ENCODE results near the gene HDGFL1.

DNA sequence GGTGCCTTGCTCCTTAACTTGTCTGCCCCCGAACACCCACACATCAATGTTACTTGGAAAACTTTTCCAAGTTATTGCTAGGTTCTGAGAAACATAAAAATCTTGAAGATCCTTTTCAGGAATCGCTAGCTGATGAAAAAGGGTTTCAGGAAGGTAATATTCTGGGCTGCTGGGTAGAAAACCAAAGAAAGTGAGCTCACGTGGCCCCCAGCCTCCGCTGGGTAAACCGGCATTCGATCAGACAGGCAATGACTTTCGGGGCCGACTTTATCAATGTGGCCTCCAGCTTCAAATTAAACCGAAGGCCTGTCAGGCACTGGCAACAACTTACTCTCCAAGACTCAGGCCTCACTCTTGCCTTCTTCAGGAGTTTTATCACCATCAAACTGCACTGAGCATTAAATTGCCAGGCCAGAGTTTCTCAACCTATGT is 878 bp upstream of the MBOAT1 start:
- RRBS, result no CpG with 5 or more reads among the region's 9 CpGs
CAGE:
- cytosol, long polyA plus RNA, result no peak
- long polyA plus RNA, result no peak
- nucleus, long polyA plus RNA, result no peak

GRCh38 chr6:20441719-20442395 is 40.2 kb downstream of the E2F3 start:
- RRBS, result no CpG with 5 or more reads among the region's 13 CpGs
CAGE:
- cytosol, long polyA plus RNA, result no peak
- long polyA plus RNA, result no peak
- nucleus, long polyA plus RNA, result no peak

DNA sequence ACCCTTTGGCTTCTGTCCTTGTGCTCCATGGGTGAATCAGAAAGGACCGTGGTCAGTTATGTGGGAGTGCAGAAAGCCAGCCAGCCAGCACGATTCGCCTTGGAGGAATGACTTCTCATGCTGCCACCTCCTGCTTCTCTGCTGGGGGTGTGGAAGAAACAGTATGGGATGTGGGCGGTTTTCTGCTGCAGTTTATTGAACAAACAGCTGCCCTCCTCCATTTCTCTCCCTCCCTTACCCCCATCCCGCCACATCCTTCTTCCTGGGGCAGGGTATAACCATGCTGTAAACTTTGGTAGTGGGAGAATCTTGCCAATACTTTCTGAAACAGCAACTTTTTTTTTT is 214.6 kb downstream of the SOX4 start:
- RRBS, result no CpG with 5 or more reads among the region's 5 CpGs
CAGE:
- cytosol, long polyA plus RNA, result no peak
- long polyA plus RNA, result no peak
- nucleus, long polyA plus RNA, result no peak

DNA sequence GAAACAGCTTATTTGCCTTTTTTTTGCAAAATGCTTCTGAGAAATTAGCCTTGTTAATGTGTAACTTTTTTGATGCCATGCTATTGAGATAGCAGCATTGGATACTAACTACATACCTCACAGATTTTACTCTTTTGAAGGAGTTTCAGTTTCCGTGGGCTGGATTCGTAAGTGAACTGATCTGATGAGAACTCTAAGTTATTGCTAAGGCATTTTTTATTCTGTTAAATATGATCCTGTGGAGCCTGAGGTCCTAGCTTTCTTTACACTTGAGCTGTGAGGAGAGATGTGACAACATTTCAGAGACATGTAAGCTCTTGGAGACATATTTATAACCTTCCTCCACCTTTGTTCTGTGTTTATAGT is 345.5 kb downstream of the PRL start:
- RRBS, result no CpG with 5 or more reads among the region's 2 CpGs
CAGE:
- cytosol, long polyA plus RNA, result no peak
- long polyA plus RNA, result no peak
- nucleus, long polyA plus RNA, result no peak

- RRBS, result no CpG with 5 or more reads among the region's 1 CpG
CAGE:
- cytosol, long polyA plus RNA, result no peak
- long polyA plus RNA, result no peak
- nucleus, long polyA plus RNA, result no peak
Measured at GRCh38 chr6:22442741-22443248, 126.6 kb upstream of the HDGFL1 start.

- RRBS, result 97% methylated on average over 38 of the region's 109 CpGs
CAGE:
- cytosol, long polyA plus RNA, result no peak
- long polyA plus RNA, result no peak
- nucleus, long polyA plus RNA, result no peak
Measured at GRCh38 chr6:22569141-22570360, at the start of gene HDGFL1. HDGFL1 (plus strand) TSS chr6:22569566.

GRCh38 chr6:23210579-23210982 is 641.2 kb downstream of the HDGFL1 start:
- RRBS, result no CpG with 5 or more reads among the region's 9 CpGs
CAGE:
- cytosol, long polyA plus RNA, result no peak
- long polyA plus RNA, result no peak
- nucleus, long polyA plus RNA, result no peak

DNA sequence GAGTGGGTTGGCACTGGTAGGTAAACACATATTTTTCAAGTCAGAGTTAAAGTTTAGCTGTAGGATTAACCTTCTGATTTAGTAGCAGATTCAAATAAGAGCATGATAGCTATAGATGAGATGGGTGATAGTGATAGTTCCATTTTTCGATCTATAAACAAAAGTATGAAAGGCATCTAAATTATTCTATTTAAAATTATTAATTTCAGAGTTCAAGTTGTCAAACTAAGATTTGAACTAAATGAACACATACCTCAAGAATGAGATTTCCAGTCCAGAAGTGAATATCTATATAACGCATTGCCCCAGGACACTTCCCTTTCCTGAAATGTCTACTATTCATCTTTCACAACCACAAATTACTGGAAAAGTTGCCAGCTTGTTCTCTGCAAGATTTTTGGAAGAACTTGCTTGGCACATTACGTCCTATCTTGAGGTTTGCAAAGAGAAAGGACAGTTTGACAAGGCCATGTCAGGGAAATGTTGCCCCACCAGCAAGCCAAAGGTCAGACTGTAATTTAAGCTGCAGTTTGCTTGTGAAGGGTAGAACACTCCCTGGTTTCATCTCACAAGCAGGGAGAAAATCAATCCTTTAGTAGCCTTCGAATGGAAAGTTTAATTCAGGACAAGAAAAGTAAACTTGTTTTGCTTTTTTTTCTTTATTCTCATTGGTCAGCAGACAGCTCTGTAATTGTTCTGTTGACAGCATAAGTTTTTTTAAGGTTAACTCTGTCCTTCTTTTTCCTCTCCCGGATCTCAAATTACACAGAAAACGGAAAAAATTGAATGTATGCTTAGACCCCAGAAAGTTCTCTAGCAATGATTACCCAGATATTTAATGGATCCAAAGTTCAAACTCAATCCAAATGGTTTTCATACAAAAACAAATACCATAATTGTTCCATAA is 541.9 kb upstream of the NRSN1 start:
- RRBS, result no CpG with 5 or more reads among the region's 6 CpGs
CAGE:
- cytosol, long polyA plus RNA, result no peak
- long polyA plus RNA, result no peak
- nucleus, long polyA plus RNA, result no peak

- RRBS, result no CpG with 5 or more reads among the region's 5 CpGs
CAGE:
- cytosol, long polyA plus RNA, result no peak
- long polyA plus RNA, result no peak
- nucleus, long polyA plus RNA, result no peak
Measured at GRCh38 chr6:24646723-24647074, 708 bp upstream of the KIAA0319 start.

GRCh38 chr6:24668445-24669039 is 1.7 kb downstream of the ACOT13 start:
- RRBS, result no CpG with 5 or more reads among the region's 8 CpGs
CAGE:
- cytosol, long polyA plus RNA, result no peak
- long polyA plus RNA, result no peak
- nucleus, long polyA plus RNA, result no peak

DNA sequence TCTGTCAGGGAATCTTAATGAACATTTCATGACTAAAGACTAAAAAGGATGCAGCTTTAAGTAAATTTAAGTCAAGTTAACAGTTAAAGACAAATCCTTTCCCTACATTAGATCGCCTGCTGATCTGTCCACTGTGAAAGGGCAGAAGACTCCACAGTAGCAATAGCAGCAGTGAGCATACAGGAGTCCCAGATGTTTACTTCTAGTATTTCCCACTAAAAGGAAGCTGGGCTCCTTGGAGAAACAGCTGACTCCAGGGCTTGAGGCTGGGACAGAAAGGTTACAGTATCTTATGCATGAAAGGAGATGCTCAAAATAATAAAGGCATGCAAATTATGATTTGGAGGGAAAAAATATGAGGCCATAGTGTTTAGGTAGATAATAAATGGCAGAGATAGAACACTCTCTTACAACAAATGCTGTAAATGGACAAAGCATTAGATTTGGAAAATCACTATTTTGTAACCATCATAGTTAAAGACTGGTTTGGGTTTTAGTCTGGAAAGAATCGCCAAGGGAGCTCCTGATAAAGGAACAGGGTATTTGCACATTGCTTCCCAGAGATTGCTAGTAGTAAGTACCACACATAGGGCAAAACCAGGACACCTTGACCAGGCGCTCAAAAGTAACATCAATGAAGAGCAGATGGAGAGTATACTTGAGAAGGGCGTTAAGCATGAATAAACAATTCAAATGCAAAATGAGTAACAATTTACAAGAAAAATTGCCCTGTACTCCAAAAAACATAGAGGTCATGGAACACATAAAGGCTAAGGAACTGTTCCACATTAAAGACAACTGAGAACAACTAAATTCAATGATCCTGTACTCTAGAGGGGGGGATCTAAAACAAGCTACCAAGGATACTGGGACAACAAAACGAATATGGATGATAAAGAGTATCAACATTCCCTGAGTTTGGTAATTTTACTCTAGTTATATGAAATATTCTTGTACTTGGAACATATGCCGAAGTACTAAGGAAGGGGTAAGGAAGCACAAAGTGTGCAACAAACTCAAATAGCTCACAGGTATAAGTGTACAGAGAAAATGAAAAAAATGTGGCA is 15.4 kb downstream of the C6orf62 start:
- RRBS, result no CpG with 5 or more reads among the region's 6 CpGs
CAGE:
- cytosol, long polyA plus RNA, result no peak
- long polyA plus RNA, result no peak
- nucleus, long polyA plus RNA, result no peak

DNA sequence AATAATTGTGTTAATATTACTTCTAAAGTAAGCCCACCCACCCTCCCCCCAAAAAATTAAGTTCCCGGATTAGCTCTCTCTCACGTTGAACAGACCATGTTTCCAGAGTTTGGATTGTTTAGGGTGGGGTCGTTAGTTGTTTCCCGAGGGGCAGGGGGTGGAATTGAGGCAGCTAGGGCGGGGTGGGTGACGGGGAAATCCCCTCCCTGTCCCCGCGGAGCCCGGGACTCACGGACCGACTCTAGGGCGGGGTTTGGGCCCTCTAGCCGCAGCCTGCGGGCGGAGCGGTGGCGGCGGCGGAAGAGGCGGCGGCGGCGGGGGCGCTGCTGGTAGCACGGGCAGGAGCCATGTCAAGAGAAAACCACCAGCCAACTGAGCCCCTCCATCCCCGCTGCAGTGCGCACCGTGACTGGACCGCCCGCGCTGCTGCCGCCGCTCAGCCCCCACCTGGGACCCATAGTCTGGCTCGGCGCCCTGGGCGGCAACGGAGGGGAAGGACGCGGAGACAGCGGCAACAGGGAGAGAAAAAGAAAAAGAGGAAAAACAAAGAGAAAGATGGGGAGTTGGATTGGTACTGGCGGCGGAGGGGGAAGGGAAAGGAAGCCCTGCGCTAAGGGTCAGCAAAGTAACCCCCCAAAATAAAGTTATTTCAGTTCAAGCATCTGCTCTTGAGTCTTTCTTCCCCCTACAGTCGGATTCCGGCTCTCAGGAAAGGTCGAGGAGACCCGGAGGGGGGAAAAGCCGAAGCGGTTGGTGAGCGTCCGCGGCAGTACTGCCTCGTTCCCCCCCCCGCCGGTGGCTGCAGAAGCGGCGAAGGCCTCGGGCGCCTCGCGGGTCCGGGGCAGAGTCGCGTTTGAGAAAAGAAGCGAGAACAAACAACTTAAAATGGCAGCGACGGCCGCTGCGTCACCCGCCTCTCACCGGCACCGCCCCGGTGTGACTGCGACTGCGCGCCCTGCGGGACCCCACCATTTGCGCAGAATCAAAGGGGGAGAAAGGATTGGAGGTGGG is 1.3 kb upstream of the C6orf62 start:
- RRBS, result 2% methylated on average over 25 of the region's 78 CpGs
CAGE:
- cytosol, long polyA plus RNA, result no peak
- long polyA plus RNA, result no peak
- nucleus, long polyA plus RNA, result no peak

DNA sequence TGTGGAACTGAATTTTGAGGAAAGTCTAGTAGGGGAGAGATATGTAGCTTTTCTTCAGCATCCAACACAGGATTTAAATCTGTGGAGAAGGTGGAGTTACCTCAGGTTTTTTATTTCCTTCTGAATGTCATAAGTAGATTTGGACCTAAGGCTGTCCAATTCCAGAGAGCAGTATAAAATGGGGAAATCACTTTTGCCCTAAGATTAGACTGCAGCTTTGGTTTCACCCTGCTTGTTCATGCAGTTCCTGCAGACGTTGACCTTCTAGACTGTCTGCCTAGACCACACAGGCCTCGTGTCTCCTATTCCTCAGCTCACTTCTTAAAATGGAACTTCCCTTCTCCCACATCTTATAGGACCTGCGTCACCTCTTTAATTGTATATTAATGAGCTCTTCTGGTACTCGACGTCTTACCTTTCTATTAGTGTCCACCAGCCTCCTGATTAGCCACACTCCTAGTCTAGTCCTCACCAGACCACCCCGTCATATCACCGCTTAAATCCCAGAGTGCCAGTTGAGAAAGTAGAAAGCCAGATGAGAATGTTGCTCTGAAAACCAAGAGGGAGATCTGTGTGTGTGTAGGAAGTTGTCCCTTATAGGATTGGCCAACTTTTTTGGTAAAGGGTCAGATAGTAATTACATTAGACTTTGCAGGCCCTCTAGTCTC is 26.1 kb upstream of the C6orf62 start:
- RRBS, result no CpG with 5 or more reads among the region's 7 CpGs
CAGE:
- cytosol, long polyA plus RNA, result no peak
- long polyA plus RNA, result no peak
- nucleus, long polyA plus RNA, result no peak

DNA sequence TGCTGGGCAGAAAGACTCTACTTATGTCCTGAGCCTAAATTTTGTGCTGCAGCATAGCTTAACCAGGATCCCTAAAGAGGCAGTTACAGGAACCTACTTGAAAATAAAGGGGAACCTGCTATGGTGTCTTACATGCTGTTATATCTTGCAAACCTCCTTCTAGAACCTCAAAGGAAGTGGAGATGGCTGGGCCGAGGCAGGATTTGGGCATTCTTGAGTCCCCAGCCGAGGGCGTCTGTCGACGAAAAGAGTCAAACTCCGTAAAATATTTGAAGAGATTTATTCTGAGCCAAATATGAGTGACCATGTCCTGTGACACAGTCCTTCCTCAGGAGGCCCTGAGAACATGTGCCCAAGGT is 17.1 kb upstream of the GMNN start:
- RRBS, result no CpG with 5 or more reads among the region's 6 CpGs
CAGE:
- cytosol, long polyA plus RNA, result no peak
- long polyA plus RNA, result no peak
- nucleus, long polyA plus RNA, result no peak

DNA sequence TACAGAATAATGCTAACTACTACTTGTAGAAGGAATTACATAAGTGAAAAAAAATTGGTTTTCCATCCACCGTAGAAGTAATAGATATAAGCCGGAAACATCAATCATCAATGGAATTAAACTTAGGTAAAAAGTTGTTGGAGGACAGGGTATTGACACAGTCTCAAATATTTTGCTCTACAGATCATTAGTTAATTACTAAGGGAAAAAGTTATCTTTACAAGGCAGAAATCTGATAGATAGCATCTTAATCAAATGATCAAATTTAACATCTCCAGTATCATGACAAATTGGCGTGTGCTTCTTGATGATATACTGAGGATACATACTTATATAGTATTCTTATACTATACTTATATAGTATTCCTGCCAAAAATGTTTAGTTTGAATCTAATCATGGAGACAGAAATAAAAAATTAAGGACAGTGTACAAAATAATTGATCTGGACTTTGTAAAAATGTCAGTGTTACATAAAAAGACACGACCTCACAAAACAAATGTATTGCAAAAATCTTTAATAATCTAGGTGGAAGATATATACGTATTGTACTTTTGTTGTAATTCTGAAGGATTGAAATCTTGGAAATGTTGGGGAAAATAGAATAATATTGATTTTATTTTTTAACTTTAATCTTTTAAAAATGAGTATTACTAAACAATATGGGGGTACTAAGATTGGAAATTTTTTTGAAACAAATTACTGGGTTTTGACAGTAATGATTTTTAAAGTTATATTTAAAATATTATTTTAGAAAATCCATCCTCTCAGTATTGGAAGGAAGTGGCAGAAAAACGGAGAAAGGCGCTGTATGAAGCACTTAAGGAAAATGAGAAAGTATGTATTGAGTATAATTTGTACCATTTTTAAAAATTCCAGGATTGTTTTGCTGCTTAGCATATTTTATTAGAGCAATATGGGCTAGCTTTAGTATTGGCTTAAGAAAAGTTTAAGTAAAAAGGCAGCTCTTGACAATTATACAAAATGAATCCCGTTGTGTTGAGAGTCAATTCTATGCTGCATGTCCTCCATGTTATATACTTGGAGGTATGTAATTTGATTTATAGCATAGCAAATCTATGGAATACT is 8.9 kb downstream of the GMNN start:
- RRBS, result no CpG with 5 or more reads among the region's 8 CpGs
CAGE:
- cytosol, long polyA plus RNA, result no peak
- long polyA plus RNA, result no peak
- nucleus, long polyA plus RNA, result no peak

- RRBS, result no CpG with 5 or more reads among the region's 2 CpGs
CAGE:
- cytosol, long polyA plus RNA, result no peak
- long polyA plus RNA, result no peak
- nucleus, long polyA plus RNA, result no peak
Measured at GRCh38 chr6:24932174-24932718, 3.5 kb downstream of the RIPOR2 start.

DNA sequence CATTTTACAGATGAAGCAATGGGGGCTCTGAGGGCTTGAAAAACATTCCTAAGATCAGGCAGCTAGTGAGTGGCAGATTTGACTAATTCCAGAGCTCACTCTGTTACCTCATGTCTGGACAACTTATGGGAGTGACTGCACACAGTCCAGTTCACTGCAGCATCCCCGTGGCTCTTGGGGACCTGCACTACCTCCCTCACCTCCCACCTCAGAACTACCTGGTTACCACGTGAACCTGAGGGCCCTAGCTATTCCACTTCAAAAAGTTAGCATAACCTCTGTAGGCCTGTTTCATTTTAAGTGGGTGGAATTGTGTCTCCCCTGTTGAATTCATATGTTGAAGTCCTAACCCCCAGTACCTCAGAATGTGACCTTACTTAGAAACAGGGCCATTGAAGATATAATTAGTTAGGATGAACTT is 2.0 kb upstream of the RIPOR2 start:
- RRBS, result no CpG with 5 or more reads among the region's 2 CpGs
CAGE:
- cytosol, long polyA plus RNA, result no peak
- long polyA plus RNA, result no peak
- nucleus, long polyA plus RNA, result no peak

DNA sequence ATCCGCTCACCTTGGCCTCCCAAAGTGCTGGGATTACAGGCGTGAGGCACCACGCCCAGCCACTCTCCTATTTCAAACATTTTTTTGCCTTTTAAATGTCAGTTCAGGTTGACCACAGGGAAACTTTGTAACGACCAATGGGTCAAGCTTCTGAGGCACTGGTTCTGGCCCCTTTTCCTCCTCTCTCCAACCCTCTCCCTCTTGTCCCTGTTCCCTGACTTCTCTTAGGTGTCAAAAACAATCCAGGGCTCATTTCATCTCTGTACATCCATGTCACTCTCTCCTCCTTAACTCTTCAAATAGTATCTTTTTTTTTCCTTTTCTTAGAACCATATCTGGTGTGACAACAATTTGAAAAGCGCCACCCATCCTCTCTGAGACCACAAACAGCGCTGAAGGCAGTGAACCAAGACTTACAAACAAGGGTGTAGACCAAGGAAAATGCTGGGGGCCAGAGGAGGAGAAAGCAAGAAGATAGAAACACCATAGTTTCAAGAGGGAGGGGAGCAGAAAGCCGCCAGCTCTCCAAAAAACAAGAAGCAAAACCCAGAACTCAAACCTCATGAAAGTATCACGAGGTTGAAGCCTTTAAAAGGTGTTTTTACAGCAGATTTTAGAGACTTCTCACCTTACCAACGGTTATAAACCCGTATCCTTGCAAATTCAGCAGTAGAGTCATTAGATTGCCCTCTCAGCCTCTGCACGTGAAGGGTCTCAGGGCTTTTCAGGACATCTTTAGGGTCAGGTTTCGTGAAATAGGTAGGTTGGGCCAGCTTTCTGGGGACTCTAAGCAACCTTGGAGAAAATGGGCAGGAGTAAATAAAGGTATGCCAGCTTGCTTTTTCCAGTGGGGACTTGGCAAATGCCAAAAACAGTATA is 13.2 kb upstream of the RIPOR2 start:
- RRBS, result no CpG with 5 or more reads among the region's 12 CpGs
CAGE:
- cytosol, long polyA plus RNA, result no peak
- long polyA plus RNA, result no peak
- nucleus, long polyA plus RNA, result no peak

- RRBS, result no CpG with 5 or more reads among the region's 5 CpGs
CAGE:
- cytosol, long polyA plus RNA, result no peak
- long polyA plus RNA, result no peak
- nucleus, long polyA plus RNA, result no peak
Measured at GRCh38 chr6:25312076-25313206, 33.3 kb downstream of the CARMIL1 start.

GRCh38 chr6:25369107-25370267 is 90.3 kb downstream of the CARMIL1 start:
- RRBS, result no CpG with 5 or more reads among the region's 16 CpGs
CAGE:
- cytosol, long polyA plus RNA, result no peak
- long polyA plus RNA, result no peak
- nucleus, long polyA plus RNA, result no peak